BJ (cell line): ENCODE measurements around a stretch of chr10.

DNA sequence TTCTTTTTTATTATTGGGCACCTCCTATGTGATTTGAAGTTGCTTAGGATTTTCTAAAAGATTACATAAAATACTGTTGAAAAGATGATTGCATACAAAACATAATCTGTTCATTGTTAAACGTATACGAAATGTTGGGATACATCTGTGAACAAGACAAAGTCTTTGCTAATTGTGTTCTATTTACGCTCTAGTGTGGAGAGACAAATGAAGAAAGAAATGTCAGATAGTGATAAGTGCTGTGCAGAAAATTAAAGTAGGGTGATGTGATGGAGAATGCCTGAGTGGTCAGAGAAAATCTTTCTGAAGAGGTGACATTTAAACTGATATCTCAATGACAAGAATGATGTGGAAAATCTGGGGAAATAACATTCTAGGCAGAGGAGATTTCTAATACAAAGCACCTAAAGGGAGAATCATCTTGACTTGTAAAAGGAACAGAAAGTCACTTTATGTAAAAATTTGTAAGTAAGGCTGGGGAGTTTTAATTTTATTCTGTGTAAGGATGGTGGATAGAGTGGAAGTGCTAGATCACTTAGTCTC lies 13.3 kb upstream of the ZRANB1 start:
- CAGE, long polyA plus RNA: no peak
- RRBS: no CpG with 5 or more reads among the region's 3 CpGs

DNA sequence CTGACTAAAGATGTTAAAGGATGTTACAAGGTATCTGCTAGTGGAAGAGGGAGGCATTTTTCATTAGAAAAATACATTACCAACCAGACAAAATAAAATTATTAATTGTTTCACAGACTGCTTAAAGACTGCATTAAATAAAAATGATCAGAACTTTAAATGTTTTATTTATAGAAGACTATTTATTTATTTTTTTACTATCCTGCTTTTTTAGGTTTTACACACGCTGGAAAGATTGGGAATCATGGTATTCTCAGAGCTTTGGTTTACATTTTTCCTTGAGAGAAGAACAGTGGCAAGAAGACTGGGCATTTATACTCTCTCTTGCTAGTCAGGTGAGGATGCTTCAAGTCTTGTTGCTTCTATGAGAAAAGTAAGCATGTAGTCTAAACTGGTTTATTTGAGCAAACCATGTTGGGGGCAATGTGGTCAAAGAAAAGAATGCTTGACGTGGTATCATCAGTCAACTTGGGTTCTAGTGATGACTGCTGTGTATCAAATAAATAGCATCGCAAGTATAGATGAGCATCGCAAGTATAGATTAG lies 39.6 kb downstream of the ZRANB1 start:
- CAGE, long polyA plus RNA: no peak
- RRBS: no CpG with 5 or more reads among the region's 4 CpGs

DNA sequence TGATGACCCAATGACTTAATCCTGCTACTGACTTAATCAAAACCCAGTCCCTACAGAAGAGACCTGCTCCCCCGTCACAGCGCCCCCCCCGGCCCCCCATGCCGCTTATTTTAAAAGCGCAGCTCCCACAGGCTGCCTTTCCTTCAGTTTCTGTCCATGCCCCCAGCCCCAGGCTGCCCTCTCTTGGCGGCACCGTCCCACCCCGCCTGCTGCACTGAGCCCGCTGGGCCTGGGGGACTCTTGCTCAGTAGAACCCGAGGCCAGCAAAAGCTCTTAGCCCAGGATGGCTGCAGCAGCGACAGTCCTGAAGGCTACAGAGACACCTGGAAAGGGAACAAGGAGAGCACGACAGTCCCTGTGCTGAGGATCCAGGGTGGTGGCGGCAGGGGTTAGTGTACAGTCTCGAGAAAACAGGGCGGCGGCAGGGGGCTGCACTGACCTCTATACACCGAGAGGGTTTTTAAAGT lies 31.7 kb downstream of the CTBP2 start:
- CAGE, long polyA plus RNA: no peak
- RRBS: no CpG with 5 or more reads among the region's 17 CpGs

GRCh38 chr10:125047857-125048571 lies 20.1 kb upstream of the CTBP2 start:
- CAGE, long polyA plus RNA: no peak
- RRBS: no CpG with 5 or more reads among the region's 11 CpGs

DNA sequence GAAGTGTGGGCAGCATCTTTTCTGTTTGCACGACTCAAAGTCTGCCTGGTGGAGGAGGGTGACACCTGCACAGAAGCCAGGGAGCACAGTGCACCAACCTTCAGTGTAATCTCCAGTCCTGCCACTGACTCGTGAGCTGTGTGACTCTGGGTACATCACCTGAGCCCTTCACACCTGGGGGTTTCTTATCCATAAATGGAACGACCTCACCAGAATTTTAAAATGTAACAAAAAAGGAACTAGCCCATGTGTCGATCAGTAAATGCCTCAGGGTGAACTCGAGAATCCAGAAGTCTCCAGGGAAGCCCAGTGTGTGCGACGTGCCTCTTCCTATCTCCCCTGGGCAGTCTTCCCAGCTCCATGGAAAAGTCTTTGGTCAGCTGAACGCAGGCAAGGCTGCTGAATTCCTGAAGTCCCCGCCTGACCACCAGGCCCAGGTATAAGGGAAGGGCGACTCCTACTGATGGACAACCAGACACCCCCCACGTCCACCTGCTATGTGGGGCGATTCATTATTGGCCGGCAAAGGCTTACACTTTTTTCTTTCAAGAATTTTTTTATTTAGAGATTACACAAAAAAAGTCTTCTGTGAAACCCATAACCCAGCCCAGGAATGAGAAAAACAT lies 38.8 kb upstream of the CTBP2 start:
- CAGE, long polyA plus RNA: no peak
- RRBS: no CpG with 5 or more reads among the region's 13 CpGs

DNA sequence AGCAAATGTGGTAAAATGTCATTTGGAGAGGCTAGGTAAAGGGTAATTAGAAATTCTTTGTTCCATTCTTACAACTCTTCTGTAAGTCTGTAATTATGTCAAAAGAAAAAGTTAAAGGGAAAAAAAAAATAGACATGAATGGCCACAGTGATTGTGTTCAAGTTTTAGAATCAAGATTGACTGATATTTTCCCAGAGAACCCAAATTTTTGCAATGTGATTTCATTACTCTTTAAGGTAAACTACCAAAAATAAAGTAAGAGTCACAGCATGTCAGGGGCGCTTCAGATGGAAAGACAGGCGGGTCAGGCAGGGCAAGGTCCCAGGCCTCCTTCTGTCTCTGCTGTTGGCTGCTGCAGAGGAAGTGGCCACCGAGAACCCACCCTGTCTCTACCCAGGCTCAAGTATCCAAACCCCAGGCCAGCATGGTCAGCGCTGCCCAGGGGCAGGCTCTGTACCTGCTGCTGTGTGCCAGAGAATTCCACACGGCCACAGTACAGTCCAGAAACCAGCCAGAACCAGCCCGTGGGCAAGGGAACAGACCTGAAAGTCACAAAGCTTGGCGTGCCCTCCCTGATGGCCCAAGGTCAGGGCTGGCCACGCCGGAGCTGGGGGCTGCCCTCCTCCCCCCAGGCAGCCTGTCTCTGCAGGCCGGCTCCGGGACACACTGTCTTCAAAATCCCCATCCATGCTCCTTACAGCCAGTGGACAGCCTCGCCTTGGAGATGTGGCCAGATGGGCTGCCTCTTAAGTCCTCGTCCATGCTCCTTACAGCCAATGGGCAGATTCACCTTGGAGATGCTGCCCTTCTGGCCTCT lies 53.9 kb upstream of the CTBP2 start:
- CAGE, long polyA plus RNA: no peak
- RRBS: 49% methylated on average over 2 of the region's 13 CpGs

DNA sequence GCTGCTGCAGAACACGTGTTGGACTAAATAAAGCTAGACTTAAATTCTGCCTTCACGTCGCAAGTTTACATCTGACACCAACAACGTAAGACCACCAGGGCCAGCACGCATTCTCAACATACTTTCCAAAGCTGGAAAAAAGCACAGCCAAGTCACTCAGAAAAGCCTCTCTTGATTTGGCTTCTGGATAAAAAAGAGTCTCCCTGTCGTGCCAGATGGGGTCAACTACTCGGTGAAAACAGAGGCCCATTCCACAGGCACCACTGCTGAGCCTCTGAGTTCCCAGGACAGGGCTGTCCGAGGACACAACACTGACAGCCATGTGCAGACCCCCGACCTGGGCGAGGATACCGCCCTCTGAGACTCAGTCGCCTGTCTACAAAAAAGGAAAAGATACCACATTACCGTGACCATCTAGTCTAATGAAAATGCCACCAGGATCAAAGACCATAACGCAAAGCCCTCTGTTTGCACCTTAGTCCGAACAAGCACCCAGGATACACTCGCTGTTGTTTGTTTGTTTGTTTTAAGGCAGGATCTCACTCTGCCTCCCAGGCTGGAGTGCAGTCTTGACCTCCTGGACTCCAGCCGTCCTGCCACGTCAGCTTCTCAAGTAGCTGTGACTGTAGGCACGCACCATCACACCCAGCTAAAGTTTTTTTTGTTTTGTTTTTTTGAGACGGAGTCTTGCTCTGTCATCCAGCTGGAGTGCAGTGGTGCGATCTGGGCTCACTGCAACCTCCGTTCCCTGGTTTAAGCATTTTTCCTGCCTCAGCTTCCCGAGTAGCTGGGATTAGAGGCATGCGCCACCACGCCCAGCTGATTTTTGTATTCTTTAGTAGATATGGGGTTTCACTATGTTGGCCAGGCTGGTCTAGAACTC lies 55.5 kb upstream of the CTBP2 start:
- CAGE, long polyA plus RNA: no peak
- RRBS: no CpG with 5 or more reads among the region's 25 CpGs

DNA sequence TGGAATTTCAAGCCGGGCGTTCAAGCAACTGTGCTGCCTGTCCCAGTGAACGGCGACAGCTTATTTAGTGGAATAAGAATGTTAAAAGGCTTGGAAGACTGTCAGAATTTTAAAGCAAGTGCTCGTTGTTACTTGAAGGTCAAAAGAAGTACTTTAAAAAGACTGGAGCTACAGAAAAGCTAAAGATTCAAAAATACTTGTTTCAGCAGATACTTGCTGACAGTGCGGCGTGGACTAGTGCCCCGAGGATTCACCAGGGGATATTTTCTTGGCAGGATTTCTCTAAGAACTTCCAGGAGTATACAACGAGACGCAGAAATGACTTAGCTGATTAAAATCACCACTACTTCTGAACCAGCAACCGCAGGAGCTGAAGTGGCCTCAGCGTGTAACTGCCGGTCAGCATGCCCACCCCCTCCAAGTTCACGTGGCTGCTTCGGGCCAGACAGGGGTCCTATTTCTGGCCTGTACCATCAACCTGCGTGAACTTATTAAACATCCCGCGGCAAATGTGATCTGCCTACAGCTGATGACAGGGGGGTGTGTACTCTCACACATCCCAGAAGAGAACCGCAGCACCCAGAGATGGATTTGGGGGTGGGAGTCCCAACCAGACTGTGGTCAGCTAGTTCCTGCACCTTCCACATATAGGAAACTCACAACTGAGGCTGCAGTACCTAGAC lies 86.1 kb upstream of the CTBP2 start:
- CAGE, long polyA plus RNA: no peak
- RRBS: no CpG with 5 or more reads among the region's 19 CpGs

- CAGE, long polyA plus RNA: no peak
- RRBS: no CpG with 5 or more reads among the region's 13 CpGs
Observed at GRCh38 chr10:125129256-125130106, 101.6 kb upstream of the CTBP2 start.

DNA sequence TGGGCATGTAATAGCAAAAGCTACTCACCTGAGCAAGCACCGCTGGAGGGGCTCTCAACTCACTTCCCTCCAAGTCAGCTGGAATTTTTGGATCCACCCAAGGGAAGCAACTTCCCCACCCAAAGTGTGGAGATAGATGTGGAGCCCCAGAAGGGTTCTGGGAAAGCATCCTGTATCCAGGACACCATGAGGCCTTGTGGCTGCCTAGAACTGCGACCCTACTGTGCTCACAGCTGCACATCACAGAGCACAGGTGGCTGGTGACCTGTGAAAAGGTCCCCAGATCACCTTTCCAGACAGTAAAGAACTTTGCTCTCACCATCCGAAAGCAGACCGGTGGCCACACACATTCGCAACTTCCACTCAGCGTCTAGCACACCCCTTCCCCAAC lies 111.7 kb upstream of the CTBP2 start:
- CAGE, long polyA plus RNA: no peak
- RRBS: no CpG with 5 or more reads among the region's 6 CpGs

GRCh38 chr10:125442816-125443257 lies 240.1 kb downstream of the TEX36 start:
- CAGE, long polyA plus RNA: no peak
- RRBS: no CpG with 5 or more reads among the region's 7 CpGs

DNA sequence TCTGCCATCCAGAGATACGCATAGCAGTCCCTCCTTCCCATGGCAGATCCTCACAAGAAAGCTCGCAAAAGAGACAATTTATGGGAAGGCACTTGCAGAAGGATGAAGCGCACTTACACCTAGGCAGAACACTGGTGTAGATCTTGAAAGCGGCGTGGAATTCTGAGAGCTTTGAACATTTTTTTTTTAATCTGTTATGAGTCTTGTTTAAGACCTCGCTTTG lies 22.4 kb downstream of the TEX36 start:
- CAGE, long polyA plus RNA: no peak
- RRBS: no CpG with 5 or more reads among the region's 6 CpGs

GRCh38 chr10:125691174-125691748 lies 8.3 kb upstream of the TEX36 start:
- CAGE, long polyA plus RNA: no peak
- RRBS: no CpG with 5 or more reads among the region's 16 CpGs

DNA sequence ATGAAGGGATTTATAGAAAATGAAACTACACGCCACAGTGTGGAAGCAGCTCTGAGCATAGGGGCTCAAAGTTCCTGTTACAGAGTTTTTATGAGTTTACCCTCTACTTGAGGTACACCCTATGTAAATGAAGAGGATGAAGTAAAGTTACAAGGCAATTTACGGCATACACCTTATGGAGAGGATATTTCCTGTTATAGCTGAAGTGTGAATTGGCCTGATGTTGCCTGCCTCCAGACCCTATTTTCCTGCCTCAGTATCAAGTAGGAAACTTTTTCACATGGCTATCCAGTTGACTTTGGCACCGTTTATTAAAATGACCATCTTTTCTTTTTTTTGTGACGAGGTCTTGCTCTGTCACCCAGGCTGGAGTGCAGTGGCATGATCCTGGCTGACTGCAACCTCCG lies 33.4 kb downstream of the FANK1 start:
- CAGE, long polyA plus RNA: no peak
- RRBS: no CpG with 5 or more reads among the region's 5 CpGs

DNA sequence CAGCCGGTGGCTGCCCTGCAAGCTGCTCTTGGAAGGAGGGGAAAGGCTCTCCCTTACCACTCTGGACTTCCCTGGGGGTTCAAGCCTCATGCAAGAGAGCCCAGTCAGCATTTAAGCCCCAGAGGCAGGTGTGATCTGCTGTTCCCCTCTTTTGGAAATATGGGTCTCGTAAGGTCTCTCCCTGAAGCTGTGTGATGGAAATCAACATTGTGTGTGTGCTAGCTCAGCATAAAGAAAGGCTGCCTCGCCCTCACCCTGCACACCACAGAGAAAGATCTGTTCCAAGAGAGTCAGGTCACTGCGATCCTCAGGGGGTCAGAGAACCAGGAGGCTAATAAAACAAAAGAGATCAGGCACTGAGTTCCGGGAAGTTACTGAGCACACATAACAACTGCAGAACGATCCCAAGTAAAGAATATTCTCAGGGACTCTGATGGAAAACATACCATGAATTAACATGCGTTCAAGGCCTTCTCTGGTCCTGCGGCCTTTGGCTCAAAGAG lies 212.4 kb downstream of the ADAM12 start:
- CAGE, long polyA plus RNA: no peak
- RRBS: no CpG with 5 or more reads among the region's 8 CpGs

DNA sequence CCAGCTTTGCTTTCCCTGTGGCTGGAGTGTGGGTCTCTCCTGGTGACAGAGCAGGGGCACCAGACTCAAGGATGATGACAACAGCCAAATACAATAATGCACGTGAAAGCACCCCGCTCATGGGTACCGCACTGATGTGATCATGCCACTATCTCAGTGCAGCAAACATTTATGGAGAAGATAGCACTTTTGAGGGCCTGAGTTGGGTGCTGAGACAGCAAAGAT lies 134.8 kb upstream of the ADAM12 start:
- CAGE, long polyA plus RNA: no peak
- RRBS: no CpG with 5 or more reads among the region's 3 CpGs

- CAGE, long polyA plus RNA: no peak
- RRBS: no CpG with 5 or more reads among the region's 5 CpGs
Observed at GRCh38 chr10:126866951-126867359, 38.3 kb upstream of the DOCK1 start.

DNA sequence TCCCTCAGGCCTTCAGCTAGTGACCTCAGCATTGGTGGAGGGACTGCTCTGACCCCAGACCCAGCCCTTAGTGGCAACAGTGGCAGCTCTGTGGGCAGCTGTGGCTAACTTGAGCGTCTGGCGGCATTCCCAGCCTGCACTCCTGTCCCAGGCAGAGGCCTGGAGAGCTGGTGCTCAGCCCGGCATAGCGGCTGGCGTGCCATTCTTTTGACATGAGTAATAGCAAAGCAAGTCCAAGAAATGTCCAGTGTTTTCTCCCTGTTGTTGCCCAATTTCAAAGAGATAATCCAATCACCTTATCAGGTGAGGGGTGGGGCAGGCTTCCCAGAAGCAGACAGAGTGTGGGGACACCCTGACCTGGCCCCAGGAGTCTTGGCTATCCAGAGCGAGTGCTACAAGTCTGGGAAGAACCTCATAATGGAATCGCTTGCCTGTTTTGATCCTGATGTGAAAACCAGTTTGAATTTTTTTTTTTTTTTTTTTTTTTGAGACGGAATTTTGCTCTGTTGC lies 16.1 kb downstream of the PTPRE start:
- CAGE, long polyA plus RNA: no peak
- RRBS: no CpG with 5 or more reads among the region's 8 CpGs

DNA sequence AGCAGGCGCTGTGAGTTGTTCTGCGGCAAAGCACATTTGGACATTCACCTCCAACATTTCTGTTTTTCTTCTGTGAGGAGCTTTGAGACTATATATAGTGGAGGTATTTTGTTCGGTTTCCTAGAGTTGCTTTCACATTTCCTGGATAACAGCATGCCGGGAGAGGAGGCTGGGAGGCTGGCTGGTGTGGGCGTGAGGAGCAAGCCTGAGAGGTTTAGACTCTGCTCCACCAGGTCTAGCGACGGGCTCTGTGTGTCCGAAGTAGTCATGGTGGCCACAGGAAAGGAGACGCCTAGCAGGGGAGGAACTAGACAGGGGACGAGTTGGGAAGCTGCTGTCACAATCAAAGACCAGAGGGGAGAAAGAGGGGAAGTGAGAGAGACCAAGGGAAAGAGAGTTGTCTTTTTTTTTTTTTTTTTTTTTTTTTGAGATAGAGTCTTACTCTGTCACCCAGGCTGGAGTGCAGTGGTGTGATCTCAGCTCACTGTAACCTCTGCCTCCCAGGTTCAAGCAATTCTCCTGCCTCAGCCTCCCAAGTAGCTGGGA lies 19.6 kb downstream of the PTPRE start:
- CAGE, long polyA plus RNA: no peak
- RRBS: no CpG with 5 or more reads among the region's 10 CpGs

- CAGE, long polyA plus RNA: no peak
- RRBS: no CpG with 5 or more reads among the region's 14 CpGs
Observed at GRCh38 chr10:127942292-127943239, 35.7 kb downstream of the PTPRE start.